Endodermal cell (in vitro differentiated cells): ENCODE data around the gene IPO8.

DNA sequence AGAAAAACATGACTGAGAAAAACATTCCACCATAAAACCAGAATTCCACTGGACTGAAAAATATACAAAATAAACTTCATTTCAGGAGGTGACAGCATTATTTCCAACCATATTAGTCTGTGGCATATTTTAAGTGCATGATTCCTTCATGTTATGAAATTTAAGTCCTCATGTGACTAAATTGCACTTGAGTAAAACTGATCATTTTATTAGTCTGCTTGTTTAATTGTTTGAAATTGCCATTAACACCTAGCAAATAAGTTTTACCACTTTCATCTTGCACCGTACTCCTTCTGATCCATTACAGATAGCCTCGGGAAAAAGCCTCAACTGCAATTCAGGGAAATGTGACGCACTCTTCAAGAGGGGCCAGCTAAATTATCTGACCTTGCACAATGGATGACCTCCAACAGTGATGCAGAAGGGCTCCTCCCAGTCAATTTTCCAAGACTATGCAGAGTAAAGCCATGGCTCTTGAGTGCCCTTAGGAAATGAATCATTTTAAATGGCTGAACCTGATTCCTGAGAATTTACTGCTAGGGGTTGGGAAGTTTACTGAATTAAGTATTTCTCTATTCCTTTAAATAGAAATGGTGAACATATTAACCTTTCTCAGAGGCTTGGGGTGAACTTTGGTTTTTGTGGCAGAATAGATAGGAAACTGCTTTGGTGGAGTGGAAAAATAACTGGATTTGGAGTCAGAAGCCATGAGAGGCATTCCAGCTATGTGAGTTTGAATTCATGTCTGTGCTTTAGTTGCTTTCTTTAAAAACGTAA lies 64.6 kb upstream of the OVCH1 start:
- PRO-cap: no peak

DNA sequence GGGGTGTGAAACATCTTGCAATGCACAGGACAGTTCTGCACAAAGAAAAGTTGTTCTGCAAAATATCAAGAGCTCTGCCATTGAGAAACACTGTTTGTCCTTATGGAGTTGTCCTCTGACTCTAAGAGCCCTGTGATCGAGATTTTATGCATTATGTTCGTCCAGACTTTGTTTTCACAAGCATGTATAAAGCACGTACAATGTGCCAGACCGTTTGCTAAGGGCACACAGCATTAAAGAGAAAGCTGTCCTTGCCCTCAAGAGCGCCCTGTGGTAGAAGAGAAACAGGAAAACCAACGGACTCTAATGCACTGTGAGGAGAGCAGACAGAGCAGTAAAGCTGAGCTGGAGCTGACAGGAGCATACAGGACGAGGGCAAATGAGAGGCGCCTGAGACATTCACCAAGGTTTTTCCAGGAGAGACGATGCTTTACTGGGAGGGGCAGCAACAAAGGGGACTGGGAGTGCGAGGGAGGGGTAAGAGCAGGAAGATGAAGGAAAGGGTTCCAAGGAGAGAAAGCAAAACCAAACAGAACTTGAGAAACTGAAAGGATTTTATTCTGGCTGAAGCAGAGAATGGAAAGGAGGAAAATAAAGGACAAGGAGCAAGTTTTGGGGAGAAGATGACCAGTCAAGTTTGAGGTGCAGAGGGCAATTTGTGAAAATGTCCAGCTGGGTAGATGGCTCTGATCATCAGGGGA lies 66.2 kb upstream of the OVCH1 start:
- PRO-cap: no peak

GRCh38 chr12:29572519-29573478 lies 75.3 kb upstream of the OVCH1 start:
- PRO-cap: no peak

DNA sequence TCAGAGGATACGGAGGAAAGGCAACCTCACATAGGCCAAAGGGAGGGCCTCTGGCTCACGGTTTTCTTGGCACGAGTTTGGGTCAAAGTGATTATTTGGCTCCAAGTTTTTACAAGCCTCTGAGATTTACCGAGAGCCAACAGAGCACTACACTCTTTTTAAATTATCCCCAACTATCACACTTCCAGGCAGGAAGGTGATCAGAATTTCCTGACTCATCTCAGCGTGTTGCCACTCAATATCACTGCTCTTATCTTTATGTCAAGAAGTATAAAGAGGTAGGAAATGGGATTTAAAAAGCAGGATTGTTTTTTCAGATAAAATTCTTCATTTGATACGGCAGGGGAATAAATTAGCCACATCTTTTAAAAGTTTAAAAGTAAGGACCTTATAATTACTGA lies 29.1 kb downstream of the TMTC1 start:
- PRO-cap: no peak

DNA sequence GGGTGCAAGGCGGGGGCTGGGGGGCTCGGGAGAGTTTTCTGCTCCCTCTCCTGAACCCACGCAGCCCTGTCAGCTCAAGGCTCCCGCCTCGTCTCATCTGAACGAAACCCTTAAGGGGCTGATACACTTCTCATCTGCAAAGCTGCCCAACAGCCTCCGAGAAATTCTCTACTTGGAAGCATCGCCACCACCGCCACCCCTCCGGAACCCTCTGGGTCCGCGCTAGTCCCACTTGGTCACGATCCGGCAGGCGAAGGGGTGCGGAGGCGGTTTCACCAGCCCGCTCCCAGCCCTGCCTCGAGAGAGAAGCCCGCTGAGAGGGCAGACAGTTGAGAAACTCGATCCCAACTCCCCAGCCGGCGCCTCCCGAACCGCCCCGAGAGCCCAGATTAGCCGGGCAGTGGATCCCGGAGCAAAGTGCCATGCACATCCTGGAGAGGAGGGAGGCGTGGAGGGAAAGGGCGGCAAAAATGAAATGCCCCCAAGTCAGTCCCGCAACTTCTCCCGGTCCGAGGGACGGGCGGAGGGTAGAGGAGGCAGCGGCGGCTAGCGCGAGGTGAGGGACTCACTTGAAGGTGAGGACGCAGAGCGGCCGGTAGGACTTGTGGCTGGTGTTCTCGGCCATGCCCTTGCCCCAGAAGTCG lies 739 bp downstream of the TMTC1 start:
- PRO-cap: bidirectional peak, plus-strand start at position 400 of the sequence, minus-strand start at position 308 of the sequence

- PRO-cap: no peak
Measured at GRCh38 chr12:30630647-30631269, 64.9 kb downstream of the IPO8 start.

- PRO-cap: no peak
Measured at GRCh38 chr12:30631531-30632153, 64.0 kb downstream of the IPO8 start.

DNA sequence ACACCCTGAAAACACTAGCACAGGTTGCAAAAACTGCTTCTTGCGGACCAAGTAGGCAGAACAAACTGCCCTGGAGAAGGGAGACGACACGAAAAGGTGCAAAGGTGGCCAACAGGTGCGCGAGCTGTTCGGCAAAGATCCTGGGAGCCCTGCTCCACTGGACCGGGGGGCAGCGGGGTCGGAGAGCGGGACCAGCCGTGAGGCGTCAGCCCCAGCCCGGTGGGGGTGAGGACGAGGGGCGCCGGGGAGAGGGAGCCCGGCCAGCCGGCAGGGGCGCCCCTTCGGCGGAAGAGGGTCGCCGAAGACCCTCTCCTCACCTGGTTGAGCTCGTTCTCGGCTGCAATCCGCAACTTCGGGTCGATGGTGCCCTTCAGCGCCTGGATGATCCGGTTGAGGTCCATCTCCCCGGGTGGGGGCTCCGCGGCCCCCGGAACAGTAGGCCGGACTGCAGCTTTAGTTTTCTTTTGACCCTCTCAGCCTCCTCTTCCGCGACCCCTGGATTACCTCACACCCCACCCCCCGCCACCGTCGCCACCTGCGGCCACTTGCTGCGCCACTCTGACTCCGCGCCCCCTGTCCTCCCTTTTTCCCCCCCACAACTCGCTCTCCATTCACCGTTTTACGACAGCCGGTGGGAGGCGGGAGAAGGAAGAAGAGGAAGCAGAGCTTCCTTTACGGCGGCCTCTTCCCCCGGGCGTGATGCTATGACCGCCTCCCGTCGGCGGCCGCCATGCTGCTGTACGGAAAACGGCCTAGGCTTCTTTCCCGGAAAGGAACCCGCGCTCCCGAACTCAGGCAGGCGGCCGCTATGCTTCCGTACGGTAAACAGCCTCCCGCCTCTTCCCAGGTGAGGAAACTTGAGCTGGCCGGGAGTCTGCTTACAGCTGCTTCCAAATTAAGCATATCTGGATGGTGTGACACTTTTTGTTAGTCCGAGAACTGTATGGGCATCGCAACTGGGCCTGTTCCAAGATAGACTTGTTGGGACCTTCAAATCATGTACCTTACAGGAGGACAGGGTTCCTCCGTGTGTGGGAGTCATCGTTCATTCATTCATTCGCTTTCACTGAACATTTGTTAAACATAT lies at the start of gene IPO8:
Gene IPO8, minus strand, starts transcription at position 623 of the 1,087 bp plus-strand sequence.
- PRO-cap: unidirectional peak, plus-strand start at position 58 of the sequence; bidirectional peak, plus-strand start at position 330 of the sequence, minus-strand start at position 290 of the sequence; bidirectional peak, plus-strand start at position 788 of the sequence, minus-strand start at position 497 of the sequence; unidirectional peak, minus-strand start at position 1,031 of the sequence

DNA sequence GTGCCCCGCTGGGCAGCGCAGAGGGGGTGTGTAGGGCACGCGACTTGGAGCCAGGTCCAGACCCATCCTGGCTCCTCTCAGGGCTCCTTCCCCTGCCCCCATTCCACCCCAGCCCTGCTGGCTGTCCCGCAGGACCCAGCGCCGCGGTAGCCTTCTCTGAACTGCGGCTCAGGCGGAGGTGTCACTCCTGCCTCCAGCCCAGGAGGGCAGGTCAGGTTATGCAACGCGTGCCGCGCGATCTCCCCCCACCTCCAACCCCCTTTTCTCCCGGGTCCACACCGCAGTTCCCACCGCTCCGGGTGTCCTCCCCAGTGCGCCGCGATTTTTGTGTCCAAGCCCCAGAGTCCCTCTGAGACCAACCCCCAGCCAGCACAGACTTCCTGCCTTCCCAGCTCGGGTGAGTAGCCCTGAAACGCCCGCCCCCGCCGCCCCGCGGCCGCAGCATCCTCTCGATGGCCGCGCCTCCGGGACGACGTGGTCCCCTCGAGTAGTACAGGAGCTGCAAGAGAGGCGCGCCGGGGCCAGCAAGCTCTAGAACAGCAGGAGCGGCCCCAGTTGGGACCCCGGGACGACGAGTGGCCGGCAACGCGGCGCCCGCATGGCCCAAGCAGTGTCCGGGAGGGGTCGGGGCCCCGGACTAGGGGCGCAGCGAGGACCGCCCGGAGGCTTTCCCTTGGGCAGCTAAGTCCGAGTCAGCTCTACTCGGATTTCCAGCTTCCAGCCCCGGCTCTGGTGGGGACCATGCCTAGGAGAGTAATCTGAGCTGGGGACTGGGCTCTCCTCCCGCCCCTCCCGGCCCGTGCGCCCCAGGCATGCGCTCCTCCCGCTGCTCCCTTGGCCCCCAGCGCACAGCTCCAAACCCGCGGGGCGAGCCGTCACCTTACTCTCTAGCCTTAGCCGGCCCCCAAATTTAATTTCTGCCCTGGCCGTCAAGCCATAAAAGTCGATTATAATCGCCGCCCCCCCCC lies 41.4 kb upstream of the CAPRIN2 start:
- PRO-cap: bidirectional peak, plus-strand start at position 59 of the sequence, minus-strand start outside the sequence; bidirectional peak, plus-strand start at position 184 of the sequence, minus-strand start at position 163 of the sequence; bidirectional peak, plus-strand start at position 374 of the sequence, minus-strand start at position 351 of the sequence; bidirectional peak, plus-strand start at position 534 of the sequence, minus-strand start at position 448 of the sequence; bidirectional peak, plus-strand start at position 849 of the sequence, minus-strand start at position 743 of the sequence

DNA sequence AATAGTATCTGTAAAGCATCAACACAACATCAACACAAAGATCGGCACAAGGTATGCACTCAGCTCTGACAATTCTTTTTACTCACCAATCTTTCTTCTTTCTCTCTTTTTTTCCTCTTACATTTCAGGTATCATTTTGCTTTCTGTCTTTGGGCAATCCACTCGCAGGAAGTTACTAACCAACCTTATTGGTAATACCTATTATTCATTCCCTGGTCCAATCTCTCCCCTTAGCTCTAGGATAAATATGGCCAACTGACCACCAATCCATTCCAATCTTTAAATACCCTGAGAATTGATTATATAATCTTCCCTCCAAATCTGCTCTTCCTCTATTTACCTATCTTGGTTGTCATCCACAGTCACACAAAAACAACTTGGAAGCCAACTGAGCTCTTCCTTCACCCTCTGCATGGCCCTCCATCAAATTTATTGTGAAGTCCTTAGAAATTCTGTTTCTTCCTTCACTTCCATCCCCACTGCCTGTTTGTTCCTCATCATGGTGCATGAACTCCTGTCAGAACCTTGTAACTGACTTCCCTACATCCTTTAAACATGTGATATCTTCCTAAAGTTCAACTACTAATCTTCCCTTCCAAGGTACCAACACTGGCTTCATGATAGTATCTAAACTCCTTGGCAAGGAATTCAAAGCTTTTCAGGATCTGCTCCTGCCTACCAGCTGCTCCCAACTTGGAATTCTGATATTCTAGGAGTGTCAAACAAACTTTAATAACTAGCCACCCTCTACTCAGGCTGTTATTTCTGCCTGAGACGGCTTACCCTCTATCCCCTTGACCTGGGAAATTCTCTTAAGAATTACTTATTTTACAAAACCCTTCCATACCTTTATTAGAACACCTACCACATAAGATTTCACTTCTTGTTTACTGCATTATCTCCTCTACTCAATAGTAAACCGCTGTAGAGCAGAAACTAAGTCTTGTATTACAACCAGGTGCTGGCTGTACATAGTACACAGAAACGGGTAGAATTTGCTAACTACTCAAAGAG lies 6.1 kb downstream of the SINHCAF start:
- PRO-cap: no peak

DNA sequence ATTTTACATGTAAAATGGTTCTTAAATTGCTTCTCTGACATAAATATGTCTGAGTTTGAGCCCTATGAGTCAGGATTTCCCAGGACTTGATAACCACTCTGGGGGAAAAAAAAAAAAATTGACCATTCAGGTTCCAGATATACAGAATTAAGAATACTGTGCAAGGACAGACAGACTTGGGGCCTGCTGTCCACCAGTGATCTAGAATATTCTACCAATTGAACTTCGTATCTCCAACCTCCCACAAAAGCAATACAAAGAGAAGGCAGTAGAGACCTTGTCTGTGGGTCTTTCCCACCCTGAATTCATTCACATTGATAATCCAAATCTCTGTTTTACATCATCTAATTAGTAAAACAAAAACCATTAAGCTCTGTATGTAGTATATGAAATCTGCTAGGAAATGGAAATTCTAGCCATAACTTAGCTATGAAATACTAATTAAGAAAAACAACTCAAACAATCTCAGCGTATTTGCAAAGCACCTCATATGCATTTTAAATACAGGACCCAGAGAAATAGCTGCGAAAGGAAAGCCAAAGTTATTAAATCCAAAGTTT lies 4.0 kb downstream of the SINHCAF start:
- PRO-cap: no peak

- PRO-cap: no peak
Measured at GRCh38 chr12:31322628-31323401, 3.1 kb downstream of the SINHCAF start.

DNA sequence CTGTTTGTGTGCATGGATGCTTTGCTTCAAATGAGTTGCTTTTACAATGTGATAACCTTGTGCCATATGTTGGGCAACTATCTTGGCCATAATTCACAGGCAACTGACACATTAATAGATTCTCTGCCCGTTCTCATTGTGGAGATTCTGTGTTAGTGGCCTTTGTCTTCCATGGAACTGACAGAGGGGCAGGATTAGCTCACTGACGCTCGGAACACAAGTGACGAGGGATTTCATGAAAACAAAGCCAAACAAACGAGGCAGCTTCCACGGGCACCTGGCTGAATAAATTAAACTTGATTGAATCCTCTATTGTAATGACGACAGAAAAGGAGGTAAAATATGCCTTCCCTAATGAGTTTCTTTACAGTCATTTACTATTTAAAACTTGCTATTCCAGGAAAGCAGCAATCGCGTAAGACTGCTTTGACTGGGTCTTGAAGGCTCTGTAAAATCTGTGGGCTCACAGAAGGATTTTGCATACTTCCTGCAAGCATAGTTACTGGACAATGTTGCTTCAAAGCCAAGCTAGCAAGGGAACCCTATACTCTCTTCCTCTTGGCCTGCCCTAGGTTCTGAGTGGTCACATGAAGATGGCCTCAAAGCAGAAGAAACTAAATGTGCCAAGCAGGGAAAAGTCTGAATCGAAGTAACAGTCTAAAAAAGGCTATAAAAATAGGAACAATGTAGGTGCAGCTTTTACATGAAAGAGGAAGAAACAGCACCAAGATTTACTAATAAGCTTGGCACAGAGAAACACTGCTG lies 28.0 kb upstream of the SINHCAF start:
- PRO-cap: no peak

DNA sequence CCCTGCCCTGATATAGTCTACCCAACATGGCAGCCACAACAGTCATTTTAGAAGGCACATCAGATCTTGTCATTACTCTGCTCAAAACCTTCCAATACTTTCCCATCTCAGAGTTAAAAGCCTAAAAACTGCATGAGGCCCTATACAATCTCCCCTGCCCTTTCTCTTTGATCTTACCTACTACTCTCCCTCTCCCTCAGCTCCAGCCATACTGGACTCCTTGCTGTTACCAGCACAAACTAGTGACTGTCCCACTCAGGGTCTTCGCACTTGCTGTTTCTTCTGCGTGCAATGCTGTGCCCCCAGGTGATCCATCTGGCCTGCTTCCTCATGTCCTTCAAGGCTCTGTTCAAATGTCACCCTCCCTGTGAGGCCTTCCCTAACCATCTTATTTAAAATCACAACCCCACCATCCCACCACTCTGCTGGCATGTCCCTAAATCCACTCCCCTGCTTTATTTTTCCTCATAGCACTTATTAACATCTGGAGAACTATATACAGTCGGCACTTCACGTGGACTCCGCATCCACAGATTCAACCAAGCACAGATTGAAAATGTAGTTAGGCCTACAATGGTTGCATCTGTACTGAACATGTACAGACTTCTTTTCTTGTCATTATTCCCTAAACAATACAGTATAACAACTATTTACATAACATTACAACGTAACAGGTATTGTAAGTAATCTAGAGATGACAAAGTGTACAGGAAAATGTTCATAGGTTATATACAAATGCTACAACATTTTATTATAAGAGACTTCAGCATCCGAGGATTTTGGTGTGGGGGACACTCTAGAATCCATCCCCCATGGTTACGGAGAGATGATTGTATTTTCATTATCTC lies 2.8 kb downstream of the DENND5B start:
- PRO-cap: no peak

GRCh38 chr12:31598999-31599590 lies 8.2 kb upstream of the DENND5B start:
- PRO-cap: no peak

GRCh38 chr12:31646759-31647537 lies 12.5 kb upstream of the ETFBKMT start:
- PRO-cap: no peak

- PRO-cap: no peak
Measured at GRCh38 chr12:31664097-31664428, 4.6 kb downstream of the ETFBKMT start.

DNA sequence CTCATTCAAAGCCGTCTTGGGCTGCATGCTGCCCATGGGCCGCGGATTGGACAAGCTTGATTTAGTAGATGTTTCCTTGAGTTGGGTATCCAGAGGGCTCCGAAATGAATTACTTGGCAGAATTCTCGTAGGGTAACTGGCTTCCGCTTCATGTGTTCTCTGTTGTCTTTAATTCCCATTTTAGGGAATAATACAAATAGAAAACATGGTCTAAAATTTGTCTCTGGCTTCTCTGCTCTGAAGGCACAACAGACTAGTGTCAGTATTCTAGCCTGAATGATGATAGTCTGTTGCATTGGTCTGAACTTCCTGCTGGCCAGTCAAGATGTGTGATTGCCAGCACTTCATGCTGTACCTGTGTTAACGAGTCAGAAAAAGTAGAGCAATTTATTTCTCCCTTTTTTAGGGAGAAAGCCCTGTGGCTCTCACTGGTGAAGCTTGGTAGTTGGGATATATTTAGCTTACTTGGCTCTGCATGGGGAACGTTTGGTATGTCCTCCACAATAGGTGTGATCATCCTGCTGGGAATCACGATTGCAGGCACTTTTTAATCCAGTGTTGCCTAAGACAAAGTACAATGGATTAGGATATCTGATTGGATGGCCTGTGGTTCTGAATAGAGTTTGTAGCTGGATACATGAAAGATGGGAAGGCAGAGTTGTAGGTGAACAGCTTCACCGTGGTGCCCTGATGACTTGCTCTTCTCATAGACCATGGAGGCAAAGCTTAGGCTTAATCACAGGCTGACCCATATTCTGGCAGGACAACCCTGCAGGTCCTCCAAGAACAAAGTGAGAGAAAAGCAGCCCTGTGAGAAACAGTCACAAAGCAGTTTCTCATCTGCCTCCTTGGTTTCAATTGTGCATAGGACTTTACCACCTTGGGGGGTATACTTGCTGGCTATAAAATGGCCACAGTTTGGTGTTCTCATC lies 7.3 kb downstream of the RESF1 start:
- PRO-cap: bidirectional peak, plus-strand start at position 655 of the sequence, minus-strand start at position 452 of the sequence

DNA sequence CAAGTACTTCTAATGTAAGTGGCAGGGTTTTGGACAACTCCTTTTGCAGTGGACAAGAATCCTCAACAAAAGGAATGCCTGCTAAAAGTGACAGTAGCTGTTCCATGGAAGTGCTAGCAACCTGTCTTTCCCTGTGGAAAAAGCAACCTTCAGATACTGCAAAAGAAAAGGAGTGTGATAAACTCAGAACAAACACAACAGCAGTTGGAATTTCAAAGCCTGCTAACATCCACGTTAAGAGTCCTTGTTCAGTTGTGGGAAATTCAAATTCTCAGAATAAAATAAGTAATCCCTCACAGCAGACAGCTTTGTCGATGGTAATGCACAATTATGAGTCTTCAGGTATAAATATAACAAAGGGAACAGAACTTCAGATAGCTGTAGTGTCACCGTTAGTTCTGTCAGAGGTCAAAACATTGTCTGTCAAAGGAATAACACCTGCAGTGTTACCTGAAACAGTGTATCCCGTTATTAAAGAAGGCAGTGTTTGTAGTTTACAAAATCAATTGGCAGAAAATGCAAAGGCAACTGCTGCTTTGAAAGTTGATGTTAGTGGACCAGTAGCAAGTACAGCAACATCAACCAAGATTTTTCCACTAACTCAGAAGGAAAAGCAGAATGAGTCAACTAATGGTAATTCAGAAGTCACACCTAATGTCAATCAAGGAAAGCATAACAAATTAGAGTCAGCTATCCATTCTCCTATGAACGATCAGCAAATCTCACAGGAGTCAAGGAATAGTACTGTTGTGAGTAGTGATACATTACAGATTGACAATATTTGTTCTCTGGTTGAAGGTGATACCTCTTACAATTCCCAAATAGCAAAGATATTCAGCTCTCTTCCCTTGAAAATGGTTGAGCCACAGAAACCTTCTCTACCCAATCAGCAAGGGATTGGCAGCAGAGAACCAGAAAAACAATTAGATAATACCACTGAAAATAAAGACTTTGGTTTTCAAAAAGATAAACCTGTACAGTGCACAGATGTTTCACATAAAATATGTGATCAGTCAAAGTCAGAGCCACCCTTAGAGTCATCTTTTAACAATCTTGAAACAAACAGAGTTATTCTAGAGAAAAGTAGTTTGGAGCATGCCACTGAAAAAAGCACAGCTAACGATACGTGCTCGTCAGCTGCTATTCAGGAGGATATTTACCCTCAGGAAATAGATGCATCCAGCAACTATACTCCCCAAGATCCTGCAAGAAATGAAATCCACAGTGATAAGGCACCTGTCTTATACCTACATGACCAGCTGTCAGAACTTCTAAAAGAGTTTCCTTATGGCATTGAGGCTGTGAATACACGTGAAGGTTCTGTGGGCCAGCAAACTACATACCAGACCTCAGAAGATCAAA lies 24.1 kb downstream of the RESF1 start:
- PRO-cap: no peak

DNA sequence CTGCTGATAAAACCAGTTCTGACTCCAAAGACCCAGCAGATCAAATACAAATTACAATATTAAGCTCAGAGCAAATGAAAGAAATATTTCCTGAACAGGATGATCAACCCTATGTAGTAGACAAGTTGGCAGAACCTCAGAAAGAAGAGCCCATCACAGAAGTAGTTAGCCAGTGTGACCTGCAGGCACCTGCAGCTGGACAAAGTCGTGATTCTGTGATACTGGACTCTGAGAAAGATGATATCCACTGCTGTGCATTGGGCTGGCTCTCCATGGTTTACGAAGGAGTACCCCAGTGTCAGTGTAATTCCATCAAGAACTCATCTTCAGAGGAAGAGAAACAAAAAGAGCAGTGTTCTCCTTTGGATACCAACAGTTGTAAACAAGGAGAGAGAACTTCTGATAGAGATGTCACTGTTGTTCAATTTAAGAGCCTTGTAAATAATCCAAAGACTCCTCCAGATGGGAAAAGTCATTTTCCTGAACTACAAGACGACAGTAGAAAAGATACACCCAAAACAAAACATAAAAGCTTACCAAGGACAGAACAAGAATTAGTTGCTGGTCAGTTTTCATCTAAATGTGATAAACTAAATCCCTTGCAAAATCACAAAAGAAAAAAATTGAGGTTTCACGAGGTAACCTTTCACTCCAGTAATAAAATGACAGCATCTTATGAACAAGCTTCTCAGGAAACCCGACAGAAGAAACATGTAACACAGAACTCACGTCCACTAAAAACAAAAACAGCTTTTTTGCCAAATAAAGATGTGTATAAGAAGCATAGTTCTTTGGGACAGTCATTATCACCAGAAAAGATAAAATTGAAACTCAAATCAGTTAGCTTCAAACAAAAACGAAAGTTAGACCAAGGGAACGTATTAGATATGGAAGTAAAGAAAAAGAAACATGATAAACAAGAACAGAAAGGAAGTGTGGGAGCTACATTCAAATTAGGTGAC lies 25.3 kb downstream of the RESF1 start:
- PRO-cap: no peak